Keratinocyte (primary cell): ENCODE measurements around the gene THSD1.

GRCh38 chr13:51169717-51170628 lies 52.2 kb upstream of the FAM124A start:
CAGE:
- cytosol, long polyA minus RNA, result no peak
- cytosol, long polyA plus RNA, result no peak
- long polyA plus RNA, result no peak
- nucleus, long polyA minus RNA, result no peak
- nucleus, long polyA plus RNA, result no peak

DNA sequence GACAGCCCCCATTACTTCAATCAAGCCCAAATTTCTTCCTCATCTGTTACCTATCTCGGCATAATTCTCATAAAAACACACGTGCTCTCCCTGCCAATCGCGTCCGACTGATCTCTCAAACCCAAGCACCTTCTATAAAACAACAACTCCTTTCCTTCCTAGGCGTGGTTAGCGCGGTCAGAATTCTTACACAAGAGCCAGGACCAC lies 49.1 kb upstream of the FAM124A start:
CAGE:
- cytosol, long polyA minus RNA, result no peak
- cytosol, long polyA plus RNA, result no peak
- long polyA plus RNA, result no peak
- nucleus, long polyA minus RNA, result no peak
- nucleus, long polyA plus RNA, result no peak

DNA sequence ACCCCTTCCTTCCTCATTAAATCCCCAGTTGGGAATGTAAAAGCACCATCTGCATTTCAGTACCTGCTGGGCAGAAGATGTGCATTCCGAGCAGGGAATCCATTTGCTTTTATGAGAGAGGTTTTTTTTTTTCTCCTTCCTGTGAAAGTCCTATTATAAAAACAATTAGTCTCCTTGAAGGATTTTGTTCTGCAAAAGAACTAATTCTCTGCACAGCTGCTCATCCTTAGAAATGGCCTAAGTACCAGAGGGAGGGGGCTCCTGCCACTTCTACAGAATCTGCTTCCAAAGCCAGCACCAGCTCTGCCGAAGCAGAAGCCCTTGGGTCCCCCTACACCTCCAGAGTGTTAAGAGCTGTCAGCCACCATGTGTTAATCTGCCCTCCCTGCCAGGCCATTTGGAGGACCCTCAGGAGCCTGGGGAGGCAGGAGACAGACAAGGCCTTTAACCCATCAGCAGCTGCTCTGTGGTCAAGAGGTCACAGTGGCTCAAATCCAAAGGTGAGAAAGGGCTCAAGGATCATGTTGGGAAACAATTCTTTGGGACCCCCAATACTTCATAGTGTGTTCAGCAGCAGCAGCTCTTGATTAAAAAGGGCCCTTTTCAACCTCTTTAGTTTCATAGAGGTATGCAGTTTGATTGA lies 36.3 kb upstream of the SERPINE3 start:
CAGE:
- cytosol, long polyA minus RNA, result no peak
- cytosol, long polyA plus RNA, result no peak
- long polyA plus RNA, result no peak
- nucleus, long polyA minus RNA, result no peak
- nucleus, long polyA plus RNA, result no peak

DNA sequence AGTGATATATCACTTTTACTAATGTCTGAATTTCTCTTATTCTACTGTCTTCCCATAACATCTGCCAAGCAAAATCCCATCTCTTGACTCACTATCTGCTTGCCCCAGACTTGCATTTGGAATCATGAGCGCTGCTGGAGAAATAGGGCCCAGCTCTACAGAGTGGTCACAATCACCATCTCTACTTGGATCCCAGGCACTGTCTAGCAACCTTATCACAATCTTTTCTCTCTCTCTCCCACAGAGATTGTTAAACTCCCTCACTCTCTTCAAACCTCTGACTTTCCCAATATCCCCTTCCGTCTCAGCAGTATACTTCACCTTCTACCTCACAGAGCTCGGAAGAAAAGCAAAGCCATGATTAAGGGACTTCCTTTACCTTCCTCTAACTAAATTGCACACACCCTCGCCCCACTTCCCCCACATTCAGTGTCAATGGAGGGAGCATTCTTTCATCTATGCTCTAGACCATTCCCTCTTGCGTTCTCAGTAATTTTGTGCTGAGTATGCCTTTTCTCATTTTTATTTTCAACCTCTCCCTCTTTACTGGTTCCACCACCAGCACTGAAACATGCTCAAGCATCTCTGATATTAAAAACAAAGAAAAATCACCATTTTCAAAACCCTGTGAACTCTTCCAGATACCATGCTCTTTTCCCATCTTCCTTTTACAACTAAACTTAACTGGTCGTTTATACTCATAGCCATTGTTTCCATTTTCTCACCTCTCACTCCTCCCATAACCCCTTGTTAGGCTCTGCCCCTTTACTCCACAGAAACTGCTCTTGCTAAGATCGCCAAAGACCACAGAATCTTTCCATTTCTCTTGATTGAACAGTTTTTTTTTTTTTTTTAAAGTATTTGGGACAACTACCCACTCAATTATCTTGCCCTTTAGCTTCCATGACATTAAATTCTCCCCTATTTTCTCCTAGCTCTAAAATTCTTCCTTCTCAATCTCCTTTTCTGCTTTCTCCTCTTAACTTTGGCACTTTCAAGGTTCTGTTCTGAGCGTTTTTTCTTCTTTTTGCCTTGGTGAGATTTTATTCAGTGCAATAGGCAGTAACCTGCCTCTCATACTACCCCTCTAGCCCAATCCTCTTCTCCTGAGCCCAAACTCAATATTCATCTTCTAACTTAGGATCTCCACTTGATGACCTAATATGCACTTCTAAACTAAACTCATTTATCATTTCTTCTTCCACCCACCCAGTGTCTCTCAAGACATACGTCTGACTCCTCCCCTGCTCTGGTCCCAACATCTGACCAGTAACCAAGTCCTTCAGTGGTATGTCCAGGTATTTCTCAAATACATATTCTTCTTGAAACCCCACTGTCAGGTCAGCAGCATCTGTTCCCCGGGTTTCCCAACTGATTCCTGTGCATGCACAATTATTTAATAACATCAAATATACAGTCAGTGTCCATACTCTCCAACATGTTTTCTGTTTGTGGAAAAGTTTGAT lies 32.5 kb downstream of the SERPINE3 start:
CAGE:
- cytosol, long polyA minus RNA, result no peak
- cytosol, long polyA plus RNA, result no peak
- long polyA plus RNA, result no peak
- nucleus, long polyA minus RNA, result start-site peak on the minus strand centred at position 694 of the sequence, 139 bp wide, 18 reads
- nucleus, long polyA plus RNA, result no peak

CAGE:
- cytosol, long polyA minus RNA, result no peak
- cytosol, long polyA plus RNA, result no peak
- long polyA plus RNA, result no peak
- nucleus, long polyA minus RNA, result no peak
- nucleus, long polyA plus RNA, result no peak
Measured at GRCh38 chr13:51477009-51477663, 24.3 kb upstream of the INTS6 start.

GRCh38 chr13:51539804-51540240 lies 44.4 kb upstream of the WDFY2 start:
CAGE:
- cytosol, long polyA minus RNA, result no peak
- cytosol, long polyA plus RNA, result no peak
- long polyA plus RNA, result no peak
- nucleus, long polyA minus RNA, result no peak
- nucleus, long polyA plus RNA, result no peak

GRCh38 chr13:51644572-51645677 lies 60.7 kb downstream of the WDFY2 start:
CAGE:
- cytosol, long polyA minus RNA, result no peak
- cytosol, long polyA plus RNA, result no peak
- long polyA plus RNA, result no peak
- nucleus, long polyA minus RNA, result no peak
- nucleus, long polyA plus RNA, result no peak

CAGE:
- cytosol, long polyA minus RNA, result no peak
- cytosol, long polyA plus RNA, result no peak
- long polyA plus RNA, result no peak
- nucleus, long polyA minus RNA, result no peak
- nucleus, long polyA plus RNA, result no peak
Measured at GRCh38 chr13:51770997-51772406, 32.5 kb downstream of the DHRS12 start.

DNA sequence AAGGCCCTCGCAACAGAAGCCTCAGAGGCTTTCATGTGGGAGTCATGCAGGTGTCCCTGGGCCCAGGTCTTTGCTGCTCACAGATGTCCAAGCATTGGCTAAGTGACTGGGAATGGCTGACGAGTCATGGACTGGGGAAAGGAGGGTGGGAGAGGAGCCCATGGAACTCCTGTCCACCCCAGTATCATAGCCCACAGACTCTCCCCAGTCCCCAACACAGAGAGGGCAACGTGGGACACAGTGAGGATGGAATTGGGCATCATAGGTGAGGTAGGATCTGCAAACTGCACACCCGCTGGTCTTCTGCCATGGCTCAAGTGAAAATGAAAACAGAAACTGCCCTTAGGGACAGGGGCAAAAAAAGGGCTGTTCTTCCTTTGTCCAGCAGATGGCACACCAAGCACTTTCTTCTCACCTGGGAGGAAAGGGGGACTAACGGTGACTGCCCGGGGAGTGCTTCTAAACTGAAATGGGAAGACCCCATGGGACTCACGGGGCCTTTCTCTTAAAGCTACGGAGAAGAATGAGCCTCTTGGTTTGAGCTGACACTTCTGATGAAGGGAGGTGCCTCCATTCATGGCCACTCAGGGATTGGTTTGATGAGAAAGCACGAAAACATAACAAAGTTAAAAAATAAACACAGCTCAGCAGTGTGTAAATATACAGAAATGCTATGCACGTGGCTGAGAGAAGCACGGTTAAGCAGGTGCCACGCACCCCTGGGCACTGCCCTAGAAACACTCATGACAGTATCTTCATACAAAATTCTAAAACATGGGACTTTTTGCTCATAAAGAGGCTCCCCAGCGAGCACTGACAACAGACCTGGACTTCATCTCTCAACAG lies 11.2 kb upstream of the DHRS12 start:
CAGE:
- cytosol, long polyA minus RNA, result no peak
- cytosol, long polyA plus RNA, result no peak
- long polyA plus RNA, result no peak
- nucleus, long polyA minus RNA, result no peak
- nucleus, long polyA plus RNA, result no peak

DNA sequence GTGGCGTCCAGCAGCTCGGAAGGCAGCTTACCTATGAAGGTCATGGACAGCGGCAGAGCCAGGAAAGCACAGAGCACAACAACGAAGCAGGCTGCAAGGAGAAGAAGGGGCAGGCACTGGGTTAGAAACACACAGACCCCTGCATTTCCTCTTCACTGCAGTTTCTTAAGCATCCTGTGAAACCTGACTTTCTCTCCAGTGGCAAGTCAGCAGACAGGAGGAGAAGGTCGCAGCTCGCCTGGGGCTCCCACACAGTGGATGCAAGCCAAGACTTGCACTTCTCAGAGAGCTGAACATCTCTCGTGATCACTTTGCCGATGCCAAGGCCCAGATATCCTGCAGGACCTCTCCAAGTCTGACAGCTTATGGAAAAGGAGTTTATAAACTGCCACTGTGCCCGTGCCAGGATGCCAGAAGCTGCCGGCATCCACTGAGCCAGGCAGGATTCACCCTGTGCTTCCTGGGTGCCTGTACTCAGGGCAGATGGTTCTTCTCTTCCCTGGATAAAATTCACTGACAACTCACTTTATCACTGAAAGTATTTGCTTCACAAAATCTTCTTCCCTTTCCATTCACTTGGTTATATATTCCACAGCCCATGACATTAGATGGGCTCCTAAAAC lies 18.3 kb downstream of the TMEM272 start:
CAGE:
- cytosol, long polyA minus RNA, result no peak
- cytosol, long polyA plus RNA, result no peak
- long polyA plus RNA, result no peak
- nucleus, long polyA minus RNA, result no peak
- nucleus, long polyA plus RNA, result no peak

DNA sequence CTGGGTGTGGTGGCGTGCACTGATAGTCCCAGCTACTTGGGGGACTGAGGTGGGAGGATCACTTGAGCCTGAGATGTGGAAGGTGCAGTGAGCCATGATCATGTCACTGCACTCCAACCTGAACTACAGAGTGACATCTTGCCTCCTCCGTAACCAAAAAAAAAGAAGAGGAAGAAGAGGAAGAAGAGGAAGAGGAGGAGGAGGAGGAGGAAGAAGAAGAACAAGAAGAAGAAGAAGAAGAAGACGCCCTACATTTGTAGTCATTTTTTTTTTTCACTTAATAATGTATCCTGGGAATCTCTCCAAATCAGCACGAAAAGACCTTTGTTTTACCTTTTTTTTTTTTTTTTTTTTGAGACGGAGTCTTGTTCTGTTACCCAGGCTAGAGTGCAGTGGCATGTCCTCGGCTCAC lies 6.2 kb upstream of the TMEM272 start:
CAGE:
- cytosol, long polyA minus RNA, result no peak
- cytosol, long polyA plus RNA, result no peak
- long polyA plus RNA, result no peak
- nucleus, long polyA minus RNA, result no peak
- nucleus, long polyA plus RNA, result no peak

CAGE:
- cytosol, long polyA minus RNA, result no peak
- cytosol, long polyA plus RNA, result no peak
- long polyA plus RNA, result no peak
- nucleus, long polyA minus RNA, result no peak
- nucleus, long polyA plus RNA, result no peak
Measured at GRCh38 chr13:51912063-51912700, 50.4 kb downstream of the CCDC70 start.

DNA sequence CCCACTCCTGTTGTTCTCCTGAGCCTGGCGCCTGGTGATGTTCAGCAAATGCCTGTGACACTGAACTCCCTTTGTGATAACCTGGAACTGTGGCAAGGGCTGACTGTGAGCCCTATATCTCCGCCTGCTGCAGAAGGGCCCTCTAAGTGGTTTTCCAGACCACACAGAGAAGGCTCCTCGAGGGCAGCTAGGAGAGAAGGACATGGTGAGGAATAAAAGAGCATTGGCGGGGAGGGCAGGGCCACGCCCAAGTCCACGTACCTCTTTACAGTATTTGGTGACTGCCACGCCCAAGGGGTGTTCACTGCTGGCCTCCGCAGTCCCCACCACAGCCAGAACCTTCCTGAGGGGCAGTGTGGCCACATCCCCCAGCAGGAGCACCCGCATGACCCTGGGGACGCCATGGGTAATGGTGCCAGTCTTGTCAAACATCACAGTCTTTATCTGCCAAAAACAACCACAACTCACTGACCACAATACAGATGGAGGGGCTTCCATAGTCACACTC lies 67.3 kb downstream of the ATP7B start:
CAGE:
- cytosol, long polyA minus RNA, result no peak
- cytosol, long polyA plus RNA, result no peak
- long polyA plus RNA, result no peak
- nucleus, long polyA minus RNA, result no peak
- nucleus, long polyA plus RNA, result no peak

GRCh38 chr13:52405332-52406705 lies at the start of gene THSD1:
THSD1 (minus strand) TSS chr13:52406172.
CAGE:
- cytosol, long polyA minus RNA, result no peak
- cytosol, long polyA plus RNA, result no peak
- long polyA plus RNA, result start-site peak on the minus strand at chr13:52406134-52406180, 150 and 142 reads in 2 replicates
- nucleus, long polyA minus RNA, result no peak
- nucleus, long polyA plus RNA, result no peak

DNA sequence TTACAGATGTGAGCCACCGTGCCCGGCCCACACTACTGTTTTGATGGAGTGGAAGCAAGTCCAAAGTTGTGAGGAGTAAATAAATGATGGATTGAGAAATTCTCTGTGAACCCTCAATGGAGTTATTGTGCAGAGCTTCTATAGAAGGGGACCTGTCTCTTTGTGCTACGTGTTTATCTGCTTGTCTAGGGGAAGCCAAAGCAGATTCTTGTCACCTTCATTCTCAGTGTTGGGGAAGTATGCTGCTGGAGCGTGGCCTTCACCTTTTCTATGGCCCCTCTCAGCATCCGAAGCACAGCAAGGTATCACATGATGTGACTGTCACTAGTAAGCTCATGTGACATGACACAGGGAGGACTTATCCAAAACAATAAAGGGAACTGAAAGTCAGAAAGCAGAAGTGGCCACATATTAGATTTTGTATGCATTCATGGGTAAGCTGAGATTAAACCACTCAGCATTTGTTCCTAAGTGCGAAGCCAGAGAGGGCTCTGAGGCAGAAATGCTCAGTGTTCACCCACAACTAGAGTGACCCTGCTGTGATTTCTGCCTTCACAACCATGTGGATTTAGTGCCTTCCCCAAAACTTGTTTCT lies 72.7 kb upstream of the PCDH8 start:
CAGE:
- cytosol, long polyA minus RNA, result no peak
- cytosol, long polyA plus RNA, result no peak
- long polyA plus RNA, result no peak
- nucleus, long polyA minus RNA, result no peak
- nucleus, long polyA plus RNA, result no peak

DNA sequence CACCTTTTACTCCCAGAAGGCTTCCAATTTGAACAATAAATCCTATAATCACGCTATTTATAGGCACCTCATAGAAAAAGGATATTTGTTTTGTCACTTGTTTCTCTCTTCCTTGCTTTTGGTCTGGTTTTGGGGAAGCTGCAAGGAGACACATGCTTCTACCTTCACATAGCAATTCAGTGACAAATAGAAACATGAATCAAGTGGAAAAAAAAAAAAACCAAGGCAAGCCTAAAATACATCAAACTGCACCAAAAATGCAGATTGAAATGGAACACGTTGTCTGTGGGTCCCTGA lies 31.1 kb downstream of the OLFM4 start:
CAGE:
- cytosol, long polyA minus RNA, result no peak
- cytosol, long polyA plus RNA, result no peak
- long polyA plus RNA, result no peak
- nucleus, long polyA minus RNA, result no peak
- nucleus, long polyA plus RNA, result no peak

GRCh38 chr13:57075531-57076107 lies 65.1 kb upstream of the PRR20A start:
CAGE:
- cytosol, long polyA minus RNA, result no peak
- cytosol, long polyA plus RNA, result no peak
- long polyA plus RNA, result no peak
- nucleus, long polyA minus RNA, result no peak
- nucleus, long polyA plus RNA, result no peak

GRCh38 chr13:57633233-57633881 lies 1.8 kb downstream of the PCDH17 start:
CAGE:
- cytosol, long polyA minus RNA, result no peak
- cytosol, long polyA plus RNA, result no peak
- long polyA plus RNA, result no peak
- nucleus, long polyA minus RNA, result no peak
- nucleus, long polyA plus RNA, result no peak

DNA sequence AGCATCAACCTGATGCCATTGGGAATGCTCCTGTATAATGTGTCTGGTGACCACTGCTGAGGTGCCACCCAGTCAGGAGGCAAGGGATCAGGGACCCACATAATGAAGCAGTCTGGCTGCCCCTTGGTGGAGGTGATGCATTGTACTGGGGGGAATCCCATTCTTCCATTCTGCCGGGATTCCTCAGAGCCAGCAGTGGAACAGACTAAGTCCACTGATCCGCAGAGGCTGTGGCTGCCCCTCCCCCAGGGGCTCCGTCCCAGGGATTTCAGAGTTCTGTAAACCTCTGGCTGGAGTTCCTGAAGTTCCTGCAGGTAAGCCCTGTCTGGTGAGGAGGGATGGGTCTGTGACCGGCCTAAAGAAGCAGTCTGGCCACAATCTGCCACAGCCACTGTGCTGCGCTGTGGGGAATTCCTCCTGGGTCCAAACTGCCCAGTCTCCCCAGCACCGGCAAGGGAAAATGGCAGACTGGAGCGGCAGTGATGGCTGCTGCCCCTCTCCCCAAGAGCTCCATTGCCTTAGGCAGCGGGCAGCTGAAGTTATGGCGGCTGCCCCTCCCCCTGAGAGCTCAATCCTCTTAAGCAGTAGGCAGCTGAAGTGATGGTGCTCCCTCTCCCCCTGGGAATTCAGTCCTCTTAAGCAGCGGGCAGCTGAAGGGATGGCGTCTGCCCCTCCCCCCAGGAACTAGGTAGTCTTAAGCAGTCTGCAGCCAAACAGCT lies 155.6 kb downstream of the PCDH17 start:
CAGE:
- cytosol, long polyA minus RNA, result no peak
- cytosol, long polyA plus RNA, result no peak
- long polyA plus RNA, result no peak
- nucleus, long polyA minus RNA, result no peak
- nucleus, long polyA plus RNA, result no peak

GRCh38 chr13:59342612-59342747 lies 821.2 kb downstream of the DIAPH3 start:
CAGE:
- cytosol, long polyA minus RNA, result no peak
- cytosol, long polyA plus RNA, result no peak
- long polyA plus RNA, result no peak
- nucleus, long polyA minus RNA, result no peak
- nucleus, long polyA plus RNA, result no peak